ENCODE measurements around the gene NRN1.

DNA sequence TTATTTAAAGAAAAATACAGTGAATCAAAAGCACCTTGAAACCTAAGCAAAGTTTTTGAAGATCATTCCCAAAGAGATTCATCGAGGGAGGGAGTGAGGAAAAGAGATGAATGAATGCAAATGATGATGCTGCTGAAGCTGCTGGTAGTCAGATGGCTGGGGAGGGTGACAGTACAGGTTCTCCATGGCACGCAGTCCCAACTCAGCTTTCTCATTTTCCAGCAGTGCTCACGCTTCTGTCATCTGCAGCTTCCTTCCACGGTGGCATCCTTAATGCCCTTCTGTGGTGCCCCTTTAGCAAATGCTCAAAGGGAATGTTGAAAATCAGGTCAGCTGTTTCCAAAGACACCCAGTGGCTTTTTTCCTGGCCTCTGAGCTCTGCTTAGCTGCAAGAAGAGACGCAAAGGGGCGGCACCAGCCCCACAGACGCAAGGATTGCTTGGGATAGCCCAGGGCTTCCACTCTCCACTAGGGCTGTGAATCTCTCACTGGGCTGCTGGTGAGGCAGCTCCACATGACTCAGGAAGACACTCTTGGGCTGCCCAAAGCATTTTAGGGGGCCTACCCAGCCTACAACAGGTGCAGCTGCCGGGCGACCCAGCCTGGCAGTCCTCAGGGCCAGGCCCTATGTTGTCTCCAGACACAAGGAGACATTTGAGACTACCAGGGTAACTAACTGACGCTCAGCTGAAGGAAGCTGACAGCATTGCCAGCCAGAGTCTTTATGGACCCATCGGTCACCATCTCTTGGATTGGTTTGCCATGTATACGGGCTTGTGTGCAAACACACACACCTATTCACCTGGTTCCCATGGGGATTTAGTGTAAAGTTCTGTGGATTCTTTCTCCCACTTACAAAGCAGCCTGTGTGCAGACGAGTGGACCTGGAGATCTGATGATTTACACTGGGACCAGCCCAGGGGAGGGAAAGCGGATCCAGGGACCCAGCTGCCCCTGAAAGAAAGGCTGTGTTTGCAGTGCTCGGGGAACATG, 59.8 kb downstream of the FAM50B start:
- RRBS: no CpG with 5 or more reads among the region's 15 CpGs

DNA sequence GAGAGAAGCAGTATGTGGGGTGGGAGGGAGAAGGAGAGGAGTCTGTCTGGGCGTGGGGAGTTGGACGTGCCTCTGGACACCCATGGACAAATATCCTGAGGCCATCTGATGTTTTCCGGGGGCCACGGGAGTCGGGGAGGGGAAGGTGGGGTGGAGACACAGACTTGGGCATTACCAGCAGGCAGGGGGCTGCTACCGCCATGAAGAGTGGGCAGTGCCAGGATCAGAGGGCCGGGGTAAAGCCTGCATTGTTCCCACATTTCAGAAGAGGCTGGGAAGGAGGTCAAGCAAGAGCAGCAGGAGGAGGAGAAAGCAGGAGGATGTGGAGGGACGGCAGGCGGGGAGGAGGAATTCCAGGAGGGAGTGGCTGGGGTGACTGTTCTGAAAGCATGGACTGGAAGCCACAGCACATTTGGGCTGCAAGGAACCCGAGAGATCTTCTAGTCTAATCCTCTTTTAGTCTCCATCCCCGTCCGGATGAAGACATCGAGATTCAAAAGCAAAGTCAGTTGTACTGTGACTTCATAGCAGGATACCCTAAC, 76.9 kb downstream of the FAM50B start:
- RRBS: no CpG with 5 or more reads among the region's 13 CpGs

GRCh38 chr6:4087129-4087691, 8.3 kb upstream of the FAM217A start:
- RRBS: no CpG with 5 or more reads among the region's 14 CpGs

DNA sequence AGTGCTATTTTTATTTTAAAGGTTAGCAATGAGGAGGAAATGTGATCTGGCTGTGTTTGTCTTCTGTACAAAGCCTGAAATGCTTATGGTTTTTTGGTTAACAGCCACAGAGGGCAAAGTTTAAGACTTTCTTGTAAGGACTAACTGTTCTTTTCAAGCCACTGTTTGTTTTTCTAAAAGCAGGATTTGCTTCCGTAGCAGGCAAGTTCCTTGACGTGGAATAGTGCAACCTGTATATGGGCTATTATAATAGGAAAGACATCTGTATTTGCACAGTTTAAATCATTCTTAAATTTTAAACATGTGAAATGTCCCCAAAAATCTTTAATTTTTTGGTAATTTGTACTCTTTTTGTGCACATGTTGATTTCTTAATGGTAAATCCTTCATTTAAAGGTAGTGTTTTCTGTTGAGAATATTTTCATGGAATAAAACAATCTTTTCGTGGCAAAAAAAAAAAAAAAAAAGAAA, 25.8 kb downstream of the ECI2 start:
- RRBS: no CpG with 5 or more reads among the region's 3 CpGs

- RRBS: no CpG with 5 or more reads among the region's 9 CpGs
Measured at GRCh38 chr6:4660932-4661318, 115.3 kb upstream of the CDYL start.

DNA sequence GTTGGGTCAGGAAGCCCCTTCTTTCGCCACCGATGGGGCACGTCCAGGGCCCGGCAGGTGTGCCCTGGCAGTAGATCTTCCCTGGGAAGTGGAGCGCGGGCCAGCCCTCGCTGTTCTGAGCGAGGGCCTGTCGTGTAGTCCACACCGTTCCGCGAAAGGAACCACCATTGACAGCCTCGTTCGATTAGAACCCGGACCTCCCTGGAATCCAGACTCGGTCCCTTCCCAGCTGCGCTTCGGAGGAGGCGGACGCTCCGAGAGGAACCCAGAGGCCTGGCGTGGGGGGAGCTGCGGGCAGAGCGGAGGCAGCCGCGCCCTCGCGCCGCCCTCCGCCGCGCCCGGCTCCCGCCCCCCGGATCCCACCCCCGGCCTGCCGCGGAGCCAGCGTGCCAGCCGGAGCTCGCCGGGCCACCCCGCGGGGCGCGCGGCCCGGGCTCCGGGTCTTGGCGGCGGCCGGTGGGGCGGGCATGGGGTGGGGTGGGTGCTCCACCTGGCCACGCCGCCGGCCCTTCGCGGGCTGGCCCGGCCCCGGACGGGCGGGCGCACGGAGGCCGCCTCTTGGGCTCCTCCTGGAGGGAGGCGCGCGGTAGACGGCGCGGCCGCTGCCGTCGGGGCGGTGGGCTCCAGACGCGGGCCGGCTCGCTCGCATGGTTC, 767 bp upstream of the CDYL start:
- RRBS: 2% methylated on average over 19 of the region's 80 CpGs

GRCh38 chr6:4781992-4782298, 5.7 kb downstream of the CDYL start:
- RRBS: no CpG with 5 or more reads among the region's 5 CpGs

- RRBS: no CpG with 5 or more reads among the region's 21 CpGs
Measured at GRCh38 chr6:4793570-4794938, 17.9 kb downstream of the CDYL start.

GRCh38 chr6:4944764-4945186, 59.1 kb downstream of the RPP40 start:
- RRBS: no CpG with 5 or more reads among the region's 11 CpGs

- RRBS: no CpG with 5 or more reads among the region's 21 CpGs
Measured at GRCh38 chr6:5723675-5724663, 282.8 kb downstream of the NRN1 start.

DNA sequence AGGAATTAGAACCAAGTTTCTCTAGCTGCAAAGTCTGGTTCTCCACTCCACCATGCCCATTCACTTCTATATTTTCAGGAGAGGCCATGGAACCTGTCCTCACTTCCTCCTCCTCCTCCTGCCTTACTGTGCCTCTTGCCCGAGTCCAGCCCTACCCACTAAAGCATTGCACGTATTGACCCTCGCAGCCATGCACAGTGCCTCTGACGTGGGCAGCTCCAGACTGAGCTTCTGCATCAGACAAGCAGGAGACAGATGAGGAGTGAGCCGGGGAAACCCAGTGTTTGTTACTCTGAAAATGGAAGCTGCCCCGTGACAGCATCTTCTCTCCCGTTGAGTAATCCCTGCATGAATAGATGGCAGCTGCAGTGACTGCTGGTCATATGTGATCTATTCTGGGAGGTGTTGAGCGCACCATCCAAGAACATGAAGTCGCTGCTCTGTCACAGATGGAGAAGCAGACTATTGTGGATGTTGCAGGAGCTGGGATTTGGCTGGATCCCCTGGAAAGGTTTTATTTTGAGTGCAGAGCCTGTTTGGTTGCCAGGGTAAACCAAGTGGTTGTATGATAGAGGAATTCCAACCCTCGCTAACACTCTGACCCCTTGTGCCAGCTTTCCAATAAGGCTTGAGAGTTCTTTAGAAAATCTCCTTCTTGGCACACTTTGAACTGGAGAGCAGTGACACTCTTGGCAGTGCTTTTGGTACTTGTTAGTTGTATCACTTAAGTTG, 242.3 kb downstream of the NRN1 start:
- RRBS: no CpG with 5 or more reads among the region's 10 CpGs

- RRBS: no CpG with 5 or more reads among the region's 19 CpGs
Measured at GRCh38 chr6:5782633-5783373, 223.9 kb downstream of the NRN1 start.

- RRBS: 8% methylated on average over 14 of the region's 40 CpGs
Measured at GRCh38 chr6:6006418-6007169, at the start of gene NRN1. NRN1 (minus strand) TSS chr6:6006925.

- RRBS: no CpG with 5 or more reads among the region's 4 CpGs
Measured at GRCh38 chr6:6148156-6148430, 141.4 kb upstream of the NRN1 start.

DNA sequence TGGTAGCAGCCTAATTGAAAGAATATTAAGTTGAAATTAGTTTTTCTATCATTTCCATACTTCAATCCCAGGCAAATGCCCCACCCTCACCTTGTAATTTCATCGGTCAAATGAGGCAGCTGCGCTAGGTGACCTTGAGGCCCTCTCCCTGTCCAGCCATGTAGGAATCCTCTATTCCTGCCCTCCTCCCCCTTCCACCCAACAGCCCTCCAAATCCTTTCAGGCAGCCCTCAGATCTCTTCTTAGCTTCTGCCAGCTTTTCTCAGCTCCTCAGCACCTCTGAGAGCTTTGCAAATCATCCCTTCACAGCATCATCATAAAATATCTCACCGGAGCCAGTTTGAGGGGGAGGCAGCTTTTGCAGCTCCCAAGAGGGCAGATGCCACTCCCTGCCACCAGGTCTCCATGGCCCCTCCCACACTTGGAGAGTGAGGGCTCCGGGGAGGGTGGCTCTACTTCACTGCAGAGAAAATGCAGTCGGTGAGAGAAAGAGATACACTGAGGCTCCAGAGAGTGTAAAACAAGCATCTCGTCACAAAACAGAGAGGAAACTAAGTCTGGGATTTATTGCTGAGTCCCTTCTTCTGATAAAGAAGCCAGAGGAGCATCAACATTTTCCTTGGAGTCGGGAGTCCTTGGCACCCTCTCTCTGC, 70.3 kb upstream of the F13A1 start:
- RRBS: 4% methylated on average over 2 of the region's 7 CpGs

DNA sequence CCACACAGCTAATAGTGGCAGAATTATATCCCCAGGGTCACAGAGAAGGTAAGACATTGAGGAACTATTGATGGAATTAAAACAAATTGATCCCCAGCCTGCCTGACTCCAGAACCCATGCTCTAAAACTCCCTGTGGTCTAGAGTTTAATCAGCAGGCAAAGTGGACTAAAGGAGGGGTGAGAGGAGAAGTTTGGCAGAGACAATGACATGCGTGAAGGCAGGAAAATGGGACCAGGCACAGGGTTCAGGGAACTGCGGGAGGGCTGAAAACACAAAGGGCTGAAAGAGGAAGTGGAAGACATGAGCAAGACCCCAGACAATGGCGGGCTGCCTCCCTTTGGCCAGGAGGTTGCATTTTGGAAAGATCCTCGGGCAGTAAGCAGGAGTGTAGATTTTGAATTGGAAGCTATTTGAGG, 3.1 kb downstream of the LY86 start:
- RRBS: no CpG with 5 or more reads among the region's 4 CpGs

GRCh38 chr6:6609832-6610787, 21.6 kb downstream of the LY86 start:
- RRBS: no CpG with 5 or more reads among the region's 15 CpGs

DNA sequence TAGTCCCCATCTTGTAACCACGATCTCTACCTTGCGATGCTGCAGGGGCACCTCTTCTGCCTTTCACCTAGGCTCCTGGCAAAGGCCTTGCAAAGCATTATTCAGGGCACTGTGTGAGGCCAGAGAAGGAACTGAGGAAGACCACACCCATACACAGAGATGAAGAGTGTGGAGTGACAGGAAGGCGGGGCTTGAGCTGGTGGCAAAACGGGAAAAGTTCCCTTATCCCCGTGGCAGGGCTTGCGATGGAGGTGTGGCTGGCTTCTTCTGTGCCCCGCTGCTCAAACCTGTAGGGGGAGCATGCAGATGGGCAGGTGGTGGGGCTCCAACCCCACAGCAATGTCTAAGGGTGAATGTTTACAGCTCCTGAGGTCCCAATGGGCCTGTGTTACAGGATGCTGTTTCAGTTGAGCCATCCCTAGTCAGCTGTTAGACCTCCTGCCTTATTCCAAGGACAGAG, 105.8 kb downstream of the LY86 start:
- RRBS: no CpG with 5 or more reads among the region's 7 CpGs

DNA sequence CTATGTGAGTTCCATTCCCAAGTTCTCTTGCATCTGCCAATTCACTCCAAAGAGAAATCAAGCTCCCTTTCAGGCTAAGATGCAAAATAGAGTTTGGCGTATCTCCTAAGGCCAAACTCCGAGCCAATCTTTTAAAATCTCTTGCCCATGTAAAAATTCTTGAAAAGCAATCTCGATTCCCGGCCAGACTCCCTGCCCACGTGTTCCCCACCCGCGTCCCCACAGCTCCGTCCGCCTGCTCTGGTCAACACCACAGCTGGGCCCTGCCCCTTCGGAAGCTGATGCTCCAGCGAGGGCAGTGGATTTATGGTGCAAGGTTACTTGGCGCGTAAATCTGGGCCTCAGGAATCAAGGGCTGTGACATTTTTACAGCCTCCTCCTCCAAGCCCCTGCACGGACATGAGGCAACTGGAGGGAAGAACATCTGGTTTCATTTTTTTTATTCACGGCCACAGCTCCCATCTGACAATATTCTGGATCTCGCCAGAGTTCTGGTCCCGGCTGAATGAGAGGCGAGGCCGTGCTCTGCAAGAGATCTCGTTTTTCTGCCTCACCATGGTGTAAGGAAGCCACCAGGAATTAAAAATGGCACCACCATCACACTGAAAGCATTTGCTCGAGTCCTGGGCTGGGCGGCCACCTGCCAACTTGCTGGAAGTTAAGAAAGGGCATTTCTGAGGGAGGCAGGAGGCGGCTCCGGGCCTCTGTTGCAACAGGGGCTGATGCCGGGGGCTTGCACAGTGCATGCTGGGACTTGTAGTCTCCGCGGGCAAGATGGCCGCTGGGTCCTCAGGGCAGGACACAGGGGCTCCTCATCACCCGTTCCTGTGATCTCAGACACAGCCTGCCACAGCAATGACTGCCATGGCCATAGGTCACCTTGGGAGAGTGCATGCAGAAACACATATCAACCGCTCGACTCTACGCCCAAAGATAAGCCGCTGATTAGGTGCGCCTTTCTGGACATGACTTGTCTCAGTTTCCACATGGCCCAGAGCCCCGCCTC, 148.4 kb downstream of the LY86 start:
- RRBS: no CpG with 5 or more reads among the region's 35 CpGs

DNA sequence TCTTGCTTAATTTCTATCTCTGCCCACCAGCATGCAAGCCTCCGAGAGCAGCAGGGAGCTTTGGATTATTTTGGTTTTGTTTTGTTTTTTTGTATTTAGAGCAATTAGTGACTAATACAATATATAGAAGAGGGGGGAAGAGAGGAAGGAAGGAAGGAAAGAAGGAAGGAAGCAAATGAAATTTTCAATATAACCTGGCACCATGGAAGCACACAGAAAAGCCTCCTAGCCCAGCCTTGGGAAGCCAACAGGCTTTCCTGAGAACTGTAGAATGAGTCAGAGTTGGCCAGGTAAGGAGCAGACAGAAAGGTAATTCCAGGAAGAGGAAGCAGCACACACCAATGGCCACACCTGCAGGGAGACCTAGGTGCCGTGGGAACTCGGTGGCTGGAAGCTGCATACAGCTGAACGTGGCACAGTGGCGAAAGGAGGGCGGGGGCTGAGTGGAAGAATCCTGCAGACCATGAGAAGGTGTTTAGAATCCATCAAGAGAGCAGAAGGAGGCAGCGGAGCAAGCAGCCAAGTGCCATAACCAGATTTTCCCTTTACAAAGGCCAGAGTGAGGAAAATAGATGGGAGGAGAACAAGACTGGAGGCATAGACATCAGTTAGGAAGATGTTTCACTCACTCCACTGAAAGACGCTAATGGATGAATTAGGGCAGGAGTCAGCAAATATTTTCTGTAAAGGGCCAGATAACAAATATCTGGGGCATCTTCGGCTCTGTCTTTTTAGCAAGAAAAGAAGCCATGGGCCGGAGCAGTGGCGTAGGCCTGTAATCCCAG, 224.7 kb upstream of the RREB1 start:
- RRBS: no CpG with 5 or more reads among the region's 11 CpGs